SUDHL5 (cell line): ENCODE data around the gene MED27.

GRCh38 chr9:131454963-131455245, 47.8 kb upstream of the POMT1 start:
- PRO-cap, result no peak

DNA sequence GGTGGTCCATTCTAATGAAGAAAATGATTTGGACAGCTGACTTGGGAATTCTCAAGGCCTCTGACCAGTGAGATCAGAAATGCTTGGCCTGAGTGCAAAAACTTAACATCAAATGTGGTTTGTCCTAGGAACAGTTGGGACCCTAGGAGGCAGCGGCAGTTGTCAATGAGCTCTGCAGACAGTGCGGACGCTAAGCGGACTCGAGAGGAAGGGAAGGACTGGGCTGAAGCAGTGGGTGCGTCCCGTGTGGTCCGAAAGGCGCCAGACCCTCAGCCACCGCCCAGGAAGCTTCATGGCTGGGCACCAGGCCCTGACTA, 43.7 kb upstream of the POMT1 start:
- PRO-cap, result no peak

GRCh38 chr9:131628487-131629568, 83.5 kb downstream of the PRRT1B start:
- PRO-cap, result no peak

DNA sequence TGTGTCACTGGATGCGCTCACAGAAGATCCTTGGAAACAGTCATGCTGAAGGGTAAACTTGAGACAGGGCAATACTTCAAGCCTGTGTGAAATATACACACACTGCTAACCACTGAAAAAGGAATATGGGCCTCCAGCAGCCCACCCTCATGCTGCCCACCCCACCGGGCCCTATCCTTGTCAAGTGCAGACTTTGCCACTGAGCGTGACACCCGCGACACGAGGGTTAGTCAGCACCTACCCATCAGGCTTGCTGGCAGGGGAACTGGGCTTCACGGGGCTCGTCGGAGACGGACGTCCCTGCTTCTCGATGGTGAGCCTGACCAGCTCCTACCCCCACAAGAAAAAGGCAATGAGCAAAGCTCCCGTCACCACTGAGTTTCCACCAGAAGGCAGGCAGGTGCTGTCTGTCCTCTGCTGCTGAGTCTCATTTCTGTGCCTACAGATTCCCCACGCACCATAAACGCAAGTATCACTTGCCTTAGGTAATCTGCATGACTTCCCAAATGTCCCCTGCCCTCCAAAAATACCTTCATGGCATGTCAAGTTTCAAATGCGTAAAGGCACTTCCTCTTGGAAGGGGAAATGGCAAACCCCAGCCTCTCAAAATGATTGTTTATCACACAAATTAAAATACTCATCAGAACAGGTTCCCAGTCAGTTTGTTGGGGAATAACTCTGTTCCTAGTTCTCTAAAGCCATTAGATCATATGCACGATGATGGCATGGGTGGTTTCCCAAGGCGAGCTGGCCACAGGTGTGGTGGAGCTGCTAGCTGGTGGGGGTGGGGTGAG, 84.9 kb downstream of the PRRT1B start:
- PRO-cap, result no peak

- PRO-cap, result no peak
Measured at GRCh38 chr9:131642178-131643112, 97.1 kb downstream of the PRRT1B start.

DNA sequence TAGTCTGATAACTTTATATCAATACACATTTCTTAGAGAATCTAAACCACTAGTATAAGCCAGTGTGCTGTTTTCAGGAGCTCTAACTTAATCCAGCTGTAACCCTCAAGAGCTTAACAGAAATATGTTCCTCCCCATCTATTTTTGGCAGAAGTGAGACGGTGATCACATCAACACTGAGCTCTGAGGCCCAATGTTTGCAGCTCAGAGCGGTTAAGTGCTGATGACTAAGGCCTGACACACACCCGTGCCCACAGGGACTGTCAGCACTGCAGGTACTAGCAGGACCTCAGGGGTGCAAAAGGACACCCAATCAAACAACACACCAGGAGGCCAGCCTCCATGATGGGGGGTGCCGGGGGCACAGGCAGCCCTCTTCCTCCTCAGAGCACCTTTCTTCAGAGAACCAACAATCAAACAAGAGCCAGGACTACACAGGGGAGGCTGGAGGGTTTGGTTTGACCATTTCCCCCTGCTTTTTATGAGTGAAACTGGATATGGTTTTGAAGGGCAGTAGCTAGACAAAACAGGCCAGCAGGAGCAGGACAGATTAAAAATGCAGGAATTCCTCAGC, 61.3 kb downstream of the RAPGEF1 start:
- PRO-cap, result bidirectional peak, plus-strand start at position 401 of the sequence, minus-strand start at position 262 of the sequence

DNA sequence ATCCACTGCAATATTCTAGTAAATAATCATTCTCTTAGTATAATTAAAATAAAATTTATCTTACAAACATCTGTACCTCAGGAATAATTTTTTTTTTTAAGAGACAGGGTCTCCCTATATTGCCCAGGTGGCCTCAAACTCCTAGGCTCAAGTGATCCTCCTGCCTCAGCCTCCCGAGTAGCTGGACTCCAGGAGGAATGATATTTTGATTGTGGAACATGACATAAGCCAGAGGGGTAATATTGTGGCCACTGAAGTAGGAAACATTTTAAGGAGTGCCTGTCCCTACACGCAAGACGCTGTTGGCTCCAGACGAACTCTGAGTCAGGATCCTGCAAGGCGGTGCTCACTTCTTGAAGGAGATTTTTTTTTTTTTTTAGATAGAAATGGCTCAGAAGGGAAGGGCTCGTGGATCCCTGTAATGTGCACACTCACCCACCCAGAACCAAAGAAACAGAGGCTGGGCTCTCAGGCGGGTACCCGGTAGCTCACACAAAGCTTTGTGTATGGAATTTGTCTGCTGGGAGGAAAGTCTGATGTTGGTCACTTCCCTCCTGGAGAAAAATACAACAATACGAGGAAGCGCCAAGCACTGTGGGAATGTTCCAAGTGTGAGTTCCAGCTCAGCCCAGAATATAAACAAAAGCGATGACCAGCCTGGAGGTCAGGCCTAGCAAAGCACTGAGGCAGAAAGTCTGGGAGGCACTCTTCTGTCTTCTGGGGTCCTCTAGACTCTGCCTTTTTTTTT, 25.7 kb downstream of the RAPGEF1 start:
- PRO-cap, result no peak

DNA sequence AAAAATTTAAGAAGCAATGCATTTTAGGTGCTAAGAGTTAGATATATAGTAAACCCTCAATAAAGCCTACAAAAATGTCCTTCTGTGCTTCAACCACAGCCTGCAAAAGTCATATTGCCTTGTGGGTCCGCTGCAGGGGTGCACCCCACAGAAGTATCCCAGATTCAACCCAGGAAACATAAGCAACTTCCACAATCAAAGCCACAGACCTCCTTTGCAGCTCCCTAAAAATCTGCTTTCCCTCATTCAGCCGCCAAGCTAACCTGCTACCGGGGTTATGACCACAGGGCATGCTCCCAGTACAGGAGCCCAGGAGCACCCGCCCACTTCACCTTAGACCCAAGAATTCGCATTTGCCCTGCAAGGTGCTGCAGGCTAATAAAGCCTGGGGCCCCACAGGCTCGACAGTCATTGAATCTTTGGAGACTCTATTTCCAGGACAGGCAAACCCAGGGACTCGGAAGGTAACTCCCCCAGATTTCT, 1.2 kb downstream of the RAPGEF1 start:
- PRO-cap, result no peak

DNA sequence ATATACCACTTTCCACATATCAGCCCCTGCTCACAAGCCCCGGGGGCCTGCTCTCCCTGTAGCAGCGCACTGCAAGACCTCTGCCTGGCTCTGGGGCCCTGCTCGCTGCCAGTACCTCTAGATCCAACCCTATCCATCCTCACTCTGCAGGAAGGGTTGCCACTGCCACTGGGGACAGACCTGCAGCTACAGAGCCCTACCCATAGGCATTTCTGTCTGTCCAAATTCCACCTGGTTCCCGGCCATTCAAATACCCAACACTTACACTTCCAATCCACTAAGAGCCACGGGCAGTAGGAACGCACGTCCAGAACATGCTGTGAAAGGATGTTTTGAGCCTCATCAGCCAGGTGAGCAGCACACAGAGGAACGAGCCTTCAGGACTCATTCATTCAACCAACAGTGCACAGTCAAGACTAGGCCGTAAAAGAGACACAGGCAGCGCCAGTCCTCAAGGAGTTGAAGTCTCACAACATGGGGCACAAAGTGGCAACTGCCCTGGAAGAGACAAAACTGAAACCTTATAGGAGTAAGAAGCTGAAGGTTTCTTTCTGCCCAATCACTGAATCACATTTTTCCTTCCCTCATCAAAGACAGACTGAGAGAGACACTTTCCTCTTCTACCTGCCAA, 75.1 kb downstream of the MED27 start:
- PRO-cap, result no peak

DNA sequence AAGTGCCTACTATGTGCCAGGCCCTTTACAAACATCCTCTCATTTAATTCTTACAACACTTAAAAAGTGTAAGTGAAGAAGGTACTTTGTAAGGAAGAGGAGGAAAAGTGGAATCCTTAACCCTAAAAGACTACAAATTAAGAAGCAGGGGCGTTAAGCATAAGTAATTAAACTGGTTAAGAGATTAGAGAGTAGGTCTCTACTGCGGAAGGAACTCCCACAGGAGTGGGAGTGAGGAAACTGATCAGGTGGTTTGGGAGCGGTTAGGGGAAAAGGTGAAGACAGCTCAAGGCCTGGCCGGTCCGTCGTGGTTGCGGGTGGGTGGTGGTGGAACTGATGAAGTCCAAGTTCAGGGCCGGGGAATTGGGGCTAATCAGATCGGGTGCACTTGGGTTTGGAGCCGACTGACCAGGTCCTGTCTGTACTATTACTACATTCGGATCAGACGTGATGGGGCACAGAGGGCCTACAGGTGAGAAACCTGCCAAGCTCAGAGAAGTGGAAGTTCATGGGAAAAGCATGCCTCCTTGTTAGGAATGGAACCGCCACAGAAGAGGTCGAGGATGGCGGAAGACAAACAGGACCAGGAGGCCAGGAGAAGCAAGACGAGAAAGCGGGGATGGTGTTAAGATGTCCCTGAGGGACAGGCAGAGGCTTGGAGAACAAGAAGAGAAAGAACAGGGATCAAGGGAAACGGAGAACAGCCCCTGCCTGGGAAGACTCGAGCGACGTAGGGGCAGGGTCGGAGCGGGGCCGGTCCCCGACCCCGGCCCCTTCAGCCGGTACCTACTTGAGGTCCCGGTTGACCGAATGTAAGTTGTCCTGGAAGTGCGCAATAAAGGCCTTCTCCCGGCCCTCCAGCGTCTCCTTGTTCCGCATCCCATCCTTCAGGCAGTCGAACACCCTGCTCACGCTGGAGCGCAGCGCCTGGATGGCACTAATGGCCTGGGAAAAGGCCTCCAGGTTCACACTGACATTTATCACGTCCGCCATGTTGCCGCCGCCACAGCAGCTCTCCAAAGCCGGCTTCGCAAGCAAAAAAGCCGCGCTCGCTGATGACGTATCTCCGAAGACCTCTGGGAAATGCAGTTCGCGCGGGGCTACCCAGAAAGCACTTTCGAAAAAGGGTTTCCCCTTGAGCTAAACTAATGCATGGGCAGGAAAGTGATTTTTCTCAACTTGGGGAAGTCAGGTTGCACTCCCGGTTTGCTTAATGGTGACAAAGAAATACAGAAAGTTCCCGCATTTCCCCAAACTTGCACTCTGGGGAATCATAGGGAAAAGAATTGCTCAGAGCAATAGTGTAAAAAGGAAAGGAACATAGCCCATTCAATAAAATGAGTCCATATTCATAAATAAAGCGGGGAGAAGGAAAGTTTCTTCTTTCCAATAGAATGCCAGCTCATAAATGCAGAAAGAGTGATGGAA, at the start of gene MED27:
MED27 (minus strand) TSS at position 1,016 of the 1,428 bp plus-strand sequence.
- PRO-cap, result unidirectional peak, minus-strand start at position 1,016 of the sequence

DNA sequence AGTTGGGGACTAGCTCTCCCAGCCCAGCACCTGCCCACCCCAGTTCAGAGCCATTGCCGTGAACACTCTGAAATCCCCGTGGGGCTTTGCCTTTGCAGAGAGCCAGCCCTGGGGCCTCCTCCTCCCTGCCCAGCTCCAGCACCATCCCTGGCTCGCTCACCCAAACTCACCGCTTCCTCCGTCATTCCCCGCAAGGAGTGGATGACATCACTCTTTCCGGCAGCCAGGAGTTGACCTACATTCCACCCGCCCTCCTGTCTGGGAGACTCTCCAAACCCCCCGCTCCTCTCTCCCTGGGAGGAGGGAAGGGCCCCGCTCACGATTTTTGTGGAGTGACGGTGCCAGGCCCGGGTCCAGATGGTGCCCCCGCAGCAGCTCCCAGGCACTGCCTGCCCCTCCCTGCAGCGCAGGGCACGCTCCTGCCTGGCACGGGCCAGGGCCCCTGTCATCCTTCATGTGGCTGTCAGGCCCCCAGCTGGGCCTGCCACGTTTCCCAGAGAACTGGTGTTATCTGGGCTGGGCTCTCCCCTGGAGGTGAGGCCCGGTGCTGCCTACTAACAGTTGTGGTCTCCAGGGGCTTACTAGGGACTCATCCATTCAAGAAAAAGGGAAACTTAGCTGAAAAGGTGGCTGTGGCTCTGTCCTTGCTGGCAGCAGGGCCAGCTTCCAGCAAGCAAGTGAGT, 52.2 kb downstream of the NTNG2 start:
- PRO-cap, result no peak

DNA sequence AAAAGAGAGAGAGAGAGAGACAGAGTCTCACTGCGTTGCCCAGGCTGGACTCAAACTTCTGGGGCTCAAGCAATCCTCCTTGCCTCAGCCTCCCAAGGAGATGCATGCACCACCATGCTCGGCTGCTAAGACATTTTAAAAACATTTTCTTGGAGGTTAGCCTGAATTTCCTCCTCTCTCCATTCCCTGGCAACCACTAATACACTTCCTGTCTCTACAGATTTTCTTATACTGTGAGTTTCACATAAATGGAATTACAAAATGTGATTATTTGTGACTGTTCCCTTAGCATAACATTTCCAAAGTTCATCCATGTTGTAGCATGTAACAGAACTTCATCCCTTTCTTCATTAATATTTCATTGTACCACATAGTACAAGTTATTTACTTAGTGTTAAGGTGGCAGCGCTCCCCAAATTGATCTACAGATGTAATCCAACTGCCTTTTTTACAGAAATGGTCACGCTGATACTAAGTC, 82.3 kb downstream of the SETX start:
- PRO-cap, result no peak

GRCh38 chr9:132806954-132807587, 71.0 kb downstream of the AK8 start:
- PRO-cap, result no peak

- PRO-cap, result no peak
Measured at GRCh38 chr9:132879821-132880591, 1.3 kb downstream of the SPACA9 start.

- PRO-cap, result no peak
Measured at GRCh38 chr9:132942505-132943141, 1.8 kb downstream of the TSC1 start.

- PRO-cap, result no peak
Measured at GRCh38 chr9:133004344-133004596, 25.8 kb downstream of the GFI1B start.

GRCh38 chr9:133027125-133027568, 3.6 kb upstream of the GTF3C5 start:
- PRO-cap, result no peak

DNA sequence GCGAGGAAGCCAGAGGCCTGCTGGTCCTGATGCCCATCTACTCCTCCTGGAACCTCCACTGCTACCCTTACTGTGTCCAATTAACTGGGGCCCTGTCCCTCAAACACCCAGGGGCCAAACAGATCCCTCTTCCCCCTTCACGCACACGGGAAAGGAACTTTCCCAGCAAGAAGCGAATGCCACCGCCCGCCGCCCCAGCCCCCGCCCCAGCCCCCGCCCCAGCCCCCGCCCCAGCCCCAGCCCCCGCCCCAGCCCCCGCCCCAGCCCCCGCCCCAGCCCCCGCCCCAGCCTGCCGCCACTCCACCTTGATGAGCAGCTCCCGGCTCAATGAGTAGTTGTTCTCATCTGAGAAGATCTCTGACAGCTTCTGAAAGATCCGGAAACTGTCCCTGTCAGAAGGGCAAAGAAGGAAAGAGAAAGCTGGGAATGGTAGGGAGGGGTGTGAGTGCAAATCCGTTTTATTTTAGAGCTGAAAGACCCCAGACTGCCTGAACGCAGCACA, 15.4 kb downstream of the RALGDS start:
- PRO-cap, result no peak

- PRO-cap, result no peak
Measured at GRCh38 chr9:133111779-133112488, 9.1 kb downstream of the RALGDS start.

GRCh38 chr9:133115402-133116386, 5.3 kb downstream of the RALGDS start:
- PRO-cap, result no peak